Type B pancreatic cell (in vitro differentiated cells): ENCODE data around the genes SAMSN1 and NRIP1.

GRCh38 chr21:6498569-6499047 lies 4022.8 kb upstream of the TPTE start:
- PRO-cap: unidirectional peak, plus-strand start at chr21:6498814

DNA sequence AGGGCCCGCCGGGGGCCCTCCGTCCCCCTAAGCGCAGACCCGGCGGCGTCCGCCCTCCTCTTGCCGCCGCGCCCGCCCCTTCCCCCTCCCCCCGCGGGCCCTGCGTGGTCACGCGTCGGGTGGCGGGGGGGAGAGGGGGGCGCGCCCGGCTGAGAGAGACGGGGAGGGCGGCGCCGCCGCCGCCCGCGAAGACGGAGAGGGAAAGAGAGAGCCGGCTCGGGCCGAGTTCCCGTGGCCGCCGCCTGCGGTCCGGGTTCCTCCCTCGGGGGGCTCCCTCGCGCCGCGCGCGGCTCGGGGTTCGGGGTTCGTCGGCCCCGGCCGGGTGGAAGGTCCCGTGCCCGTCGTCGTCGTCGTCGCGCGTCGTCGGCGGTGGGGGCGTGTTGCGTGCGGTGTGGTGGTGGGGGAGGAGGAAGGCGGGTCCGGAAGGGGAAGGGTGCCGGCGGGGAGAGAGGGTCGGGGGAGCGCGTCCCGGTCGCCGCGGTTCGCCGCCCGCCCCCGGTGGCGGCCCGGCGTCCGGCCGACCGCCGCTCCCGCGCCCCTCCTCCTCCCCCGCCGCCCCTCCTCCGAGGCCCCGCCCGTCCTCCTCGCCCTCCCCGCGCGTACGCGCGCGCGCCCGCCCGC lies 2308.5 kb upstream of the TPTE start:
- PRO-cap: unidirectional peak, plus-strand start at position 542 of the sequence

DNA sequence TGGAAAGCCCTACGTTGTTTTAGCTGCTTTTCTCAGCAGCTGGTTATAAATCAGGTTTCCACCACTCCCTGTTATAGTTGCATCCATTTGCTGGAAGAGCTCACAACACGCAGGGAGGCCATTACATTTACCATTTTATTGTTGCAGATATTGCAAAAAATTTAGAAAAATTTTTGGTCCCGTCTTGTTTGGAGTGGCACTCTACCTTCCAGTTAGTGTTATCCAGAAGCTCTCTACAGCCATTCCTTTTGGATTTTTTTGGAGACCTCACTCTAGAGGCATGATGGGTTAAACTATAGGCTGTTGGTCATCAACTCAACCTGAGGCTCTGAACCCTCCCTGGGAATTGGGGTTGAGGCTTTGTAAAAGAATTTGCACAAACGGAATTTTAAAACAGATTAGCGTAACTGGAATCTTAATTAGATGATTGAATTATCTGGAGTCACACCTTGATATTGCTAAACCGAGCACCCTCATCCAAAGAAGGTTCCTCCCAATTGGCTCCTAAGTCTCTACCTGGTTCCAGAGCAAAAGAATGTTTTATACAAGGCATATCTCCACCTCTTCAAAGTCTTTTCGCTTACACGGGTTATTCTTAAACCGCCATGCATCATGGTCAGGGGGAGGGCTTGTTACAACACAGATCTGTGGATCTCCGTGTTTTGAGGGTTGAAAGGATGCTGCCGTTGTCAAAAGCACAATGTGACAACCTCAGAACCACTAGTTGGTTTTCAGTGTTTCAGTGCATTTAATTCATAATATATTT lies 1531.9 kb upstream of the TPTE start:
- PRO-cap: no peak

DNA sequence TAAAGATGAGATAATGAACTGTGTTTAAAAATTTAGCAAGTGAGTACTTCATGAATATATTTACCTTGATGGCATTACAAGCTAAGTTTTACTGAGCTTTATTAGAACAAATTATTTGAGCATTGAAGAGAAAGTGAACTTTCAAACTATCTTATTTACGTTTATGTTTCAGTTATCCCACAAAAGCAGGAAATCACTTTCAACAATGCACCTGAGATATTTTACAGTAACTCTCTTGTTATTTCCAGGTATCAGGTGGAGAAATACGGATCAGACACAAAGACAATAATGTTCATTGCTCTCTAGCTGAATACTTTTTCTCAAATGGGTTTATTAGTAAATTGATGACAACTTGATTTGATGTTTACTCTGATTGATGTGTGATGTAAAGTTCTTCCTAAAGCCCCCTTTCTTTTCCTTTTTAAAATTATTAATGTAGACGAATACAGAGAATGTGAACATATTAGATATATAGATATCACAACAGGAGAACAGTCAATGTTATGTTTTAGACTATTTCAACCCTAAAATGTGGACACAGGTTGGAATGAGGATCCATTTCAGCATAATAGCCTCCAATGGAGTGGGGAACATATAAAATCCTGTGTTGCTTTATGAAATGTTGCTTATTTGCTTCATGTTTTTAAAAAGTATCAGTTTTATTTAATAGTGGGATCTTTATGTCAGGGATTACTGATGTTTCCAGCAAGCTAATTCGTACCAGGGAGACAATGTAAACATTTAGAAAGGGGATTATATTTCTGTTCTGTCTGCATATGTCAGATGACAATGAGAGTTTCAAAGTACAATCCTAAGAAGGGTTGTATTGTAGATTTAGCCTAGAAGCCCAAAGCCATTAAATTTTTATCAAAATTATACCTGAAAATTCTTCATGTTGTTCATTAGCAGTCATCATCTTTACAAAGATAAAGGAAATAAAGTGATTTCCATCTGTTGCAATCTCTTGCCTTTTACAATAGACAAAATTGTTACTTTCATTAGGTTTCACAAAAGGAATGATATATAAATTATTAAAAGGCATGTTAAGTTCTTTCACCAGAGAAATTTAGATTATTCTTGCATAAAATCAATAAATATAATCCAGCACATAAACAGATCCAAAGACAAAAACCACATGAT lies 1522.2 kb upstream of the TPTE start:
- PRO-cap: no peak

DNA sequence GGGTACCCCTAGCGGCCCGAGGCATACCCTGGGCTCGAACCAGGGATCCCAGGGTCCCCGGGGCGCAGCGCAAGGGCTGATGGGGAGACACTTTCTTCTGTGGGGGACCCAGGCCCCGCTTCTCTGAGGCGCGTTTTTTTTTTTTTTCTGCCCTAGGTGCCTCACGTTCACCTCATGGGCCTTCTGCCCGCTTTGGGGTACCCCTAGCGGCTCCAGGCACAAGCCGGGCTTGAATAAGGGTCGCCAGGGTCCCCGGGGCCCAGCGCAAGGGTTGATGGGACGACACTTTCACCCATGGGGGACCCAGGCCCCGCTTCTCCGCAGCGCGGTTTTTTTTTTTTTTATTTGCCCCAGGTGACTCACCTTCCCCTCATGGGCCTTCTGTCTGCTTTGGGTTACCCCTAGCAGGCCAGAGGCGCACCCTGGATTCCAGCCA lies 1483.4 kb upstream of the TPTE start:
- PRO-cap: no peak

- PRO-cap: no peak
Measured at GRCh38 chr21:10412849-10413880, 108.2 kb upstream of the TPTE start.

DNA sequence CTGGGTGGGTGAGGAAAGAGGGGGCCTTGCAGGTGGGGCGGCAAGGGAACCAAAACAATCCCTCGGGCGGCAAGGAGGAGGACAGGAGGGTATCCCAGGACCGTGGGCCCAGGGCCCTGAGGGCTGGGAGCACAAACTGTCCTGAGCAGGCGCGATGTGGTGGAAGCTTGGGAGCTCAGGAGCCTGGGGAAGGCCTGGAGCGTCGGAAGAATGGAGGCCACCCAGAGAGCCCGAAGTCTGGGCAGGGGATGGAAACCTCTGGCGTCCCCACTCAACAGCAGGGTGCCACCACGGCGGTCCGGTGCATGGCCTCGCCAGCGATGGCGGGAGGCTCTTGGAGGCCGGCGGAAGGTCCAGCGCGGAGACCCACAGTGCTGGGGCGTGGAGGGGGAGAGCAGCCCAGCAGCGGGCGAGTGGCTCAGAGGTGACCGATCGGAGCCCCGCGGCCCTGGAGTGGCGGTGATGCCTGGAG lies 140.4 kb downstream of the LIPI start:
- PRO-cap: no peak

DNA sequence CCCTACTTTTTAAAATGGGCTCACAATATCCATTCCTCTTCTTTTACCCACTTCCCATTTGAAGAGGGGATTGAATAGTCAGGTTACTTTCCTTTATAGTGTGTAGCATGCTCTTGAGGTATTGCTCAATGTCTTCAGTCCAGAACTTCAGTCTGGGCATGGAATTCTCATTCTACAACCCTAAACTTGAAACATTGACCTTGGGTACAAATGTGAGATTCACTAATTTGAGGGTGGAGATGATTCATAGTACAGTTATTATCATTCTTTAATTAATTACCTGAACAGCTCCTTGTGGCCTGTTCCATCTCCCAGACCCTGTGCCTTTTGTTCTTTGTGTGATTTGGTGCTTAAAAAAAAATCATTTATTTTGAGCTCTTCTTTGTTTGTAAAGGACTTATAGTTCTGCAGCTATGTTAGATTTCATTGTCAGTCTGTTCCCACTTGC lies 75.2 kb upstream of the HSPA13 start:
- PRO-cap: no peak

- PRO-cap: no peak
Measured at GRCh38 chr21:14526703-14528003, 19.0 kb downstream of the SAMSN1 start.

DNA sequence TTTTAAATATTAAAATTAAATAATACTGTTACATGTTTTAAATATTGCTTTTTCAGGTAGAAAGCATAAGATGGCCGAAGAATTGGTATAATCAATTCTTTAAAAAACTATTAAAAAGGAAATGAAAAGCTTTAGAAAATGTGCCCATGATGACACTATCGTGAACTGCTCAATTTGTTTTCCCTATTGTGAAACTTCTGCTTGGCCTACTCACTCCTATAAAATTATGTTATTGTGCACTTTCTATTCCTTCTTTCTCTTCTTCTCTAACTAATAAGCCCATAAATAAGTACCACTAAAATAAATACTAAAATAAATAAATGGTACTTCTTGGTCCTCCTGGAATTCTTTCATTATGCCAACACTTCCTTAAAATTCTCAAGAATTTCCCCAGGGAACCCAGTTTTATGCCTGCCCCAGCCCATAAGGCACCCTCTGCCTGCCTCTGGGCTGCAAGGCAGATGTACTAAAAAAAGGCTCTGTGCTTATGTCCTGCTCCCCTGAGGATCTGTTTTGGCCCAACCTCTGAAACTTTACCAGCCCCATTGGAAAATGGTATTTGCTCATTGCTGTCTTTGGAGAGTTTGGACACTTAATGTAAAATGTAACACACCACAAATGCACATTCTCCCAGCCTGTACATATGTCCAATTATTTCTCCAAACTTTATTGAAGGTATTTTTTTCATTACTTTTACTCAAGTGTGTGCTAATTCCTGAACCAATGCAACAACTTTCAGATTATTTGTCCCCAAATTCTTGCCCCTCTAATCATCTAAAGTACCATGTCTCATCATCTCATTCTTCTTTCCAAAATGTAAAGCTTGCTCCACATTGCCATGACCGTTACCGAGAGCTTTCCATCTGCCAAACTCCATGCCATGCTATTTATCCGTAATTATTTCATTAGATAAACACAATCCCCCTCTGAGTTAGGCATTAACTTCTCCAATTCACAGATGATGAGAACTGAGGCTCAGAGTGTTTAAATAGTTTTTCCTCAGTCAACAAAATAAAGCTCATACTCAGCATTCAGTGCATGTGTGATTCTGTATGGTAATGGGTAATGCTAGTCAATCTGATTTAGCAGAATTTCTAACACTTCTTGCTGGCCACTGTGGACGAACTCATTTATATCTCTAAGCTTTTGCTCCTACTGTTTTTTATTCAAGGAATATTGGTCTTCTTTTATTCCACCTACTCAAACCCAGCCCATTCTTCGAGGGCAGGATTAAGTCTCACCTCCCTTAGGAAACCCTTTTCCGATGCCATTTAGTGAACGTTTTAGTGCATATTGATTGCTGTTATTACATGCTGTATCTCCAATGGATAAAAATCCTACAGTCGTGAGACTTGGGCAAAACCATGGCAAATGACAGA lies 17.6 kb downstream of the SAMSN1 start:
- PRO-cap: no peak

- PRO-cap: no peak
Measured at GRCh38 chr21:14545673-14546747, at the start of gene SAMSN1. Gene SAMSN1 (minus strand): TSS chr21:14546315.

- PRO-cap: no peak
Measured at GRCh38 chr21:14675625-14676056, 129.5 kb upstream of the SAMSN1 start.

- PRO-cap: no peak
Measured at GRCh38 chr21:15005203-15006393, 59.2 kb downstream of the NRIP1 start.

DNA sequence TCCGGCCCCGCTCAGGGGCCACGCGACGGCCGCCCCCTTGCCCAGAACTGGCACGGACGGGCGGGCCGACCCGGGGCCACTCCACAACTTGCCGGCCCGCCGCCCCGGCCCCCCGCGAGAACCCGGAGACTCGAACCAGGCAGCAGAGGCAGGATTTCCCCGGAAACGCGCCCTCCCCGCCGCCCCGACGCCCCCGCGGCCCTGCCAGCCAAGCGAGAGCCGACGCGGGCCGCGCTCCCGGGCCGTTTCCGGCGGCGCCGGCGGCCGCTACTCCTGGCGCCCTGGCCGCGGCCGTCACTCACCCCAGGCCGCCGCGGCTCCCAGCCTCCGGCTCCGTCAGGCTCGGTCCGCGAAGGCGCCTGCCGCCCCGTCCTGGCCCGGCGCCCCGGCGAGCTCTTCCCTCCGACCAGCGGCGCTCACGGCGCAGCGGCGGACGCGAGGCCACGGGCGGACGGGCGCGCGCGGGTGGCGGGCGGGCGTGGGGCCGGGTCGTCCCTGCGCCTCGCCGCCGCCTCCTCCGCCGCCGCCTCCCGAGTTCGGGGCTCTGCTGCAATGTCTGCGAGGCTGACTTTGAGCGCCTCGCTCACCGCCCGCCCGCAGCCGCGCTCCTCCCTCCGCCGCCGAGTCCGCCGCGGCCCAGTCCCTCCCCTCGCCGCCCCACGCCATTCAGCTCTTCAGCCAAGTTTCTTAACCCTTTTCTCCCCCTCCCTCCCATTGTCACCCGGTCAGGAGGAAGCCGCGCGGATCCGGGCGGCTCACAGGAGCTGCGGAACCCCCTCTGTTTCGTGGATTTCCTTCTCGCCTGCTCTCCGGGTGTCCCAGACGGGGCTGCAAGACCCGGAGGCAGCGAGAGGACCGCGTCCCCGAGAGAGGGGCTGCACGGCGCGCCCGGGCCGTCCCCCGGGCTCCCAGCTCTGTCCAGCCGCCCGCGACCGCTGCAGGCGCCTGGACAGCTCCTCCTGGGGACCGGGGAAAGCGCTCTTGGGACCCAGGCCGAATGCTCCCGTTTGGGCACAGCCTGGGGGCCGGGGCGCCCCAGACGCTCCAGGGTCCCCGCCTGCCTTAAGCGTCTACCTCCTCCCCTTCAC lies at the start of gene NRIP1:
TSS of gene NRIP1 (minus strand) at position 558 of the 1,088 bp plus-strand sequence.
- PRO-cap: bidirectional peak, plus-strand start at position 333 of the sequence, minus-strand start at position 248 of the sequence; bidirectional peak, plus-strand start at position 717 of the sequence, minus-strand start at position 546 of the sequence

GRCh38 chr21:15122211-15122698 lies 57.5 kb upstream of the NRIP1 start:
- PRO-cap: no peak

- PRO-cap: no peak
Measured at GRCh38 chr21:15787560-15787944, 57.8 kb downstream of the USP25 start.

DNA sequence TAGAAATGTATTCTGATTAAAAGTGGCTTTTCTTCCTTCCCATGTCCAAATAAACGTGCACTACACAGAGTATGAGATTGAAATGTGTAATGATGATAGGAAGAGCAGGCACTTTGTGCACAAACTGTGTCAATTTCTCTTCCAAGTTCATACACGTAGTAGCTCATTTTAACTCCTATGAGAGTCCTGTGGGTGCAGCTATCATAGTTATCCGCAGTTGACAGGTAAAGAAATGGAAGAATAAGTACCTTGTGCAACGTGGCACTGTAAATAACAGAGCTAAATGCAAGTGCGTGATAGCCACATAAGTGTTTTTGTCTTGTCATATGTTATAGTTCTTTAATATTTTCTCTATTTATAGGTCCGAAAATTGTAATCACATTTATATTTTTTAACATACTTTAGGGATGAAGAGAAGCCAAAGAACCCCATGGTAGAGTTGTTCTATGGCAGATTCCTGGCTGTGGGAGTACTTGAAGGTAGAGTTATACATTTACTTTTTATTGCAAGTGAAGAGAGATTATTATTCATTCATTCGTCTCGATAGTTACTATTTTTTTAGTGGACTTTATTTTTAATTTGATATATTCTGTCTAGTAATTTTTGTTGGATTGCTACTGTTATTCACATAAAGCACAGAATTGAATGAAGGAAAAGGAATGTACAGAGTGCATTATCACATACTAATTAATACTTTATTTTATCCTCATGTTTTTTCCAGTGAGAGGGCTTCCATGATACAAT lies 81.1 kb downstream of the USP25 start:
- PRO-cap: no peak

DNA sequence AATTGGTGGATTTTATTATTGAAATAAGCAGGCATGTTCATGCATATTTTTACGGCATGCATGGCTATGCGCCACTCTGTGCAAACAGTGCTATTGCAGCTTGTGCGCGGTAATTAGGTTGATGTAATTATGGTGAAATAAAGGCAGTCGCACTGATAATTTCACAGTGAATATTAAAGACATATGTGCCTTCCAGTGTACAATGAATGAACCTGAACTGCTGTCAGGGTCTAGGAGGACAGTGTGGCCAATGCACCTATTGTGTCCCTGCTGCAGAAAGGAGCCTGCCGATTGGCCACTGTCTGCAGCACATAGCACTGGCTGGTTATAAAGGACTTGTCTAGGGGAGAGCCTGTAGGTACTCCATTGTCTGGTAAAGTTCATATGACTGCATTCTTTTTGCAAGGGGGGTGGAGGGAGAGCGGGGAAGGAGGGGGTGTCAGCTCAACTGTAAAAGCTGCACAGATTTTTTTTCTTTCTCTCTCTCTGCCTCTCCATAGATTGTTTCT lies 340.5 kb downstream of the USP25 start:
- PRO-cap: no peak

- PRO-cap: no peak
Measured at GRCh38 chr21:17462435-17462931, 50.4 kb upstream of the CXADR start.

- PRO-cap: no peak
Measured at GRCh38 chr21:17673182-17673594, 60.5 kb upstream of the BTG3 start.